NT2/D1 (cell line): Measurements from ENCODE around the genes RPS29 and ATL1.

DNA sequence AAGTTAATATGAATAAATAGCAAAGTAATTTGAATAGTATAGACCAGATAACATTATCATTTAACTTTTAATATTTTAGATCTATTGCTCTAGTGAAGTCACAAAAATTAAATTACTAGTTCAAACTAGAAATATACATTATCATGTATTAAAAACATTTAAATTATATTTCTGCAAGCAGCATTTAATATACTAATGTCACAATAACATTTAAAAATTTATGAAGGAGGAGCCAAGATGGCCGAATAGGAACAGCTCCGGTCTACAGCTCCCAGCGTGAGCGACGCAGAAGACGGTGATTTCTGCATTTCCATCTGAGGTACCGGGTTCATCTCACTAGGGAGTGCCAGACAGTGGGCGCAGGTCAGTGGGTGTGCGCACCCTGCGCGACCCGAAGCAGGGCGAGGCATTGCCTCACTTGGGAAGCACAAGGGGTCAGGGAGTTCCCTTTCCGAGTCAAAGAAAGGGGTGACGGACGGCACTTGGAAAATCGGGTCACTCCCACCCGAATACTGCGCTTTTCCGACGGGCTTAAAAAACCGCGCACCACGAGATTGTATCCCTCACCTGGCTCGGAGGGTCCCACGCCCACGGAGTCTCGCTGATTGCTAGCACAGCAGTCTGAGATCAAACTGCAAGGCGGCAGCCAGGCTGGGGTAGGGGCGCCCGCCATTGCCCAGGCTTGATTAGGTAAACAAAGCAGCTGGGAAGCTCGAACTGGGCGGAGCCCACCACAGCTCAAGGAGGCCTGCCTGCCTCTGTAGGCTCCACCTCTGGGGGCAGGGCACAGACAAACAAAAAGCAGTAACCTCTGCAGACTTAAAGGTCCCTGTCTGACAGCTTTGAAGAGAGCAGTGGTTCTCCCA lies 225.8 kb upstream of the MDGA2 start:
- RRBS, 2 experiments, result no CpG with 5 or more reads among the region's 33 CpGs

DNA sequence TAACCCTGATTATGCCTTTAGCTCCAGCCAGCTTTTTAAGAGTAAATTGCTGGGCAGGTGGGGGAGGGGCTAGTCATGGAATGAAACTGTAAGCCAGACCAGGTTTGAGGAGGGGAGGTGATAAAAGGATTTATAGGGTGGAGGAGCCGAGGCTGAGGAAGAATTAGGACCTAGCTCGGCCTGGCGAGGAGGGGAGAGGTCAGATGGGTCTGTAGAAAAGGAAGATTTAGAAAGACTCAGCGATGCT lies 583.8 kb upstream of the MDGA2 start:
- RRBS, 2 experiments, result no CpG with 5 or more reads among the region's 4 CpGs

DNA sequence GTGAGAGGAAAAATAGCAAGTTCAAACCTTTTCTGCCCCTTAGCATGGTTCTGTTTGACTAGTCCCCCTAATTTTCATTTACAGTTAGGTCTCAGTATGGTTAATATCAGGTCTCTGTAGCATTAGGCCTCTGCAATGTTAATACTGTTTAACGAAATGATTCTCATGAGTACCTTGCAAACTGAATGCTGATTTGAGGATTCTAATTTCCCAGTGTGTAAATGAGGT lies 532.6 kb downstream of the RPS29 start:
- RRBS, 2 experiments, result no CpG with 5 or more reads among the region's 1 CpG

- RRBS, 2 experiments, result no CpG with 5 or more reads among the region's 2 CpGs
These were observed 11.7 kb downstream of the RPS29 start for GRCh38 chr14:49574493-49574794.

GRCh38 chr14:49582574-49583417 lies 3.4 kb downstream of the RPS29 start:
- RRBS, 2 experiments, result no CpG with 5 or more reads among the region's 9 CpGs

DNA sequence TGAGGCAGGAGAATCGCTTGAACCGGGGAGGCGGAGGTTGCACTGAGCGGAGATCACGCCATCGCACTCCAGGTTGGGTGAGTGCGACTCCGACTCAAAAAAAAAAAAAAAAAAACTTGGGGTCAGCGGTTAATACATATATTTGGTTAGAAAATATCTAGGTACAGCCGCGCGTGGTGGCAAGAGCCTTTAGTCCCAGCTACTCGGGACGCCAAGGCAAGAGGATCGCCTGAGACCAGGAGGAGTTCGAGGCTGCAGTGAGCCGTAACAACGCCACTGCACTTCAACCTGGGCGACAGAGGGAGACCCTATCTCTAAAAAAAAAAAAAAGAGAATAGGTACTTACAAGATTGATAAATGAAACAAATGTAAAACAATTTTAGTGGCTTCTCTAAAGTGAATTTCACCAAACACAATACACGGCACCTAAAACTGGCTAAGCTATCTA lies 888 bp downstream of the RPS29 start:
- RRBS, 2 experiments, result no CpG with 5 or more reads among the region's 20 CpGs

DNA sequence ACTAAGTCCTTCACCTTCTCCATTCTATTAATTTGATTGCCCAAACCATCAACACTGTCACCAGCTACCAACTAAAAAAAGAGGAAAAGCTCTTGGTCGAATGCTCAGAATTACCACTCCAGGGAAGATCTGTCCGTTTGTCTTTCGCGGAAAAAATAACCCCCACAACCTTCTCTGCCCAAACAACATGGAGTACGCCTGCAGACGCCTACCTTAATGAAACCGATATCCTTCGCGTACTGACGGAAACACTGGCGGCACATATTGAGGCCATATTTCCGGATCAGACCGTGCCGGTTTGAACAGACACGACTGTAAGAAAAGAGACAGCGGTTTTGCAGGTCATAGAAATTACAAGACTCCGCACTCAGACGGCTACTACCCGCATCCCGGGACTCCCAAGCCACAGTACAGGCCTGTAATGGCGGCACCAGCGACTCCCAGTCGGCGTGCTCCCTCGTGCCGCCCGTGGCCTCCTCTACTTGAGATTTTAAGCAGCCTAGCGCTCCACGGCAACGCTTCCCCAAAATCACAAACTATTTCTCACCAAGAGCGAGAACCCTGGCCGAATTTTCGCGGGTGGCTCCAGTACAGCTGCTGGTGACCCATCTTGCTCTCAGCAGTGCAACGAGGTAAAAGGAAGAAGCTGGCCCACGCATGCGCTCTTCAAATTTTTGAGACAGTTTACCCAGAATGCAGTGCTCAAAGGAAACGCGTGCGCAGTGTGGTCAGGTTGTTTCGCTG lies at the start of gene RPS29:
Gene RPS29 (minus strand): TSS at position 643 of the 744 bp plus-strand sequence.
- RRBS, 2 experiments, result 2% methylated on average over 6 of the region's 41 CpGs

DNA sequence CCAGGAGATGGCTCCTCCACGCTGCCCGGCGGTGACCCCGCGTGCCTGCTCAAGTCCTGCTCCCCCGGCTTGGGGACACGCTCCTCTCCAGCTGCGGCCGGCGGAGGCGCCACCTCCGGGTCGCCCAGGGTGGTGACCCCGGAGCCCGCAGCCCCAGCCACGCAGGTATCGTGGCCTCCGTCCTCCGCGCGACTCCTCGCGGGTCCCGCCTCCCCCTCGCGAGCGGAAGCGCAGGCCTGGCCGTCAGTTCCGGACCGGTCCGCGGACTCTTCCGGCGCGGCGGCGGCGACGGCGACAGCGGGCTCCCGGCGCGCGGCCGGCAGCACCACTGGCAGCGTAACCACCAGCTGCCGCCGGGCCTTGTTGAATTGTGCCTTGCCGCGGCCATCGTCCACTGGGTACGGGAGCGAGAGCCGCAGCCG lies 1.3 kb downstream of the DNAAF2 start:
- RRBS, 2 experiments, result under 1 to 2% methylated on average over 19 to 20 of the region's 57 CpGs

- RRBS, 2 experiments, result no CpG with 5 or more reads among the region's 11 CpGs
These were observed 11.2 kb upstream of the NEMF start for GRCh38 chr14:49863459-49864583.

DNA sequence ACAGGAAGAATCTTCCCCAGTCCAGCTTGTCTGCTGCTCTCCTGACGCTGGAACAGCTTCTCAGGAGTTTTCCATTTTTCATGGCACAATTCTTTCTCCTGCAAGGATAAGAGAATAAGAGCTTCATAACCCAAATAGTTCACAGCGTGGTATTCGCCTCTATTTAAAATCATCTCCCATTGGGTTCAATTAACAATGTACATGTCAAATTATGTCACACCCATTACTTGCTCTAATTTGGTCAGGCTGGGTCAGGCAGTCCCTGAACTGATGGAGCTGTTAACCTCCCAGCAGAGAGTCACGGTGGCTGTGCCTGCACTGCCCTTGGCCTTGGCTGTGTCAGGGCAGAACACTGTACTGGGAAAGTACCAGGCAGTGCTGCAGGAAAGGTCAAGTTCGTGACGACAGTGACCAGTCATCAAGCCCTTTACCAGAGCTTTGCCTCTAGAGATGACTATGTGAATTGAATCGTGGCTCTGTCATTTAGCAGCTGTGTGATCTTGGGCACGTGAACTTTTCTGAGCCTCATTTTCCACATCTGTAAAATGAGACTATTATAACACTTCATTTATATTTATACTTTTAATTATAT lies 100.0 kb downstream of the ARF6 start:
- RRBS, 2 experiments, result no CpG with 5 or more reads among the region's 8 CpGs

DNA sequence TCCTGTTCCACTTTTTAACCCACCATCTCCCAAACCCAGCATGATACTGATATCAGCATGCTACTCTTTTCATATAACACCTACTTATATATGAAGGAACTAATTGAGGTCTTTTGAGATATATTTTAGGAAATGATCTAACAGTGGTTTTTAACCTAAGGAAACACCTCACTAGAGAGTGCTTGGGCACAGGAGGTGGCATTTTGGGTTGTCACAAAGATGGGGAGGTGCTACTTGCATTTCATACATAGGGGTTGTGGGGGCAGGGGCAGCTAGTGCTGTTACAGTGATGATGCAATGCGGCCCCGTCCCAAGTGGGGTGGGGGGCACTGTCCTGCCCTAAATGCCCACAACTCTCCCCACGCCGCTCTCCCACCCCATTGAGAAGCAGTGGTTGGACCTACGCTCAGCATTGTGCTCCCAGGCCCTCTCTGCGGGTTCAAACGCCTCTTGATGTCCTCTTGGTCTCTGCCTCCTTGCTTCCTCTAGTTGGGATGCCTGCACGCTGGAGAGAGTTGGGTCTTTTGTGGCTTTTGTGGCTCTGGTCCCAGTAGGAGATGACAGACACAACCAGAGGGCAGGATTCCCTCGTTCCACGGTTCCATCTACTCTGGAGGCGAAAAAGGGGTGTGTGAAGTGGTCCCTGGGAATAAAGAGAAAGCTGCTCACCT lies 109.6 kb downstream of the ARF6 start:
- RRBS, 2 experiments, result no CpG with 5 or more reads among the region's 11 CpGs

DNA sequence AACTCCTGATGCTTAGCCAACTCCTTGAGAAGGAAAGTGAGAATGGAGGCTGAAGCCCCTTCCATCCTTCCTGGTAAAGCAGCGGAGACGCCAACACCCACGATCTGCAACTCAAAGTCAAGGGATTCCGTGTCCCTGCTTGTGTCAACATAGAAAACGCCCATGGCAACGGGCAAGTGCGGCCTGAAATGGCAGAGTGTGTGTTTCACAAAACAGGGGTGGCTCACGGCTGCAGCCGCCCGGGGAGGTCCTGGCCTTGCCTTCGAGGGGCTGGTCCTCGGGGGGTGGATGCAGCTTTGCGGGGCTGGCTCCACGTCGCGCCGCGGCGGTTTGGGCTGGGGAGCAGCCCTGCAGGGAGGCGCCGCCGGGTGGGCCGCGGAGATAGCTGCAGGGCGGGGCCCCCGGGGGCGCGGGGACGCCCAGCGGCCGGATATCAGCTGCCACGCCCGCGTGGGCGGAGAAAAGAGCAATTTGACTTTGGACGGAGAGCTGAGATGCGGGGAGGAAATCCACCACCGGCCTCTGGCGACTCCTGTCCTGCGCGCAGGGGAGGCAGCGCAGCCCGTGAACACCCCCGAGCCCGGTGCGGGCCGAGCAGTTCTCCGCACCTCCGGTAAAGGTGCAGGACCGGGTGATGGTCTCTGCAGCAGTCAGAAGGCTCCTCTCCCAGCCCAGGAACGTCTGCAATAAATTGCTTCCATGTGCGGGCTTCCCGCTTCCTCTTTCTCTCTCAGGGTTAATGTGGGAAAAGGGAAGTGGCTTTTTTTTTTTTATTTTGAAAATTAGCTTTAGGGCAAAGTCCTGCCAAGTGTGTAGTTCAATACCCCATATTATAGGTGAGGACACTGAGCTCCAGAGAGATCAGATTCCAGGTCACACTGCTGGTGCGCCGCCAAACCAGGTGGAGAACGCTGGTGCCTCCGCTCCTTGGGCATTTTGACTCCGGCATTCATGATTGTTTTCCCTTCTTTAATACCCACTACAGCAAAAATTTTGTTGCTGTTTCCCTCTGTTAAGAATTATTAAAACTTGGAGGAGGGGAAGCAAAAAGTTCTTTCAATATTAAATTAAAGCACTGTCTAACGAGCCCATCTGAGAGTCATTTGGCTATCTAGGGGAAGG lies 110.6 kb downstream of the ARF6 start:
- RRBS, 2 experiments, result 2 to 10% methylated on average over 20 of the region's 59 CpGs

- RRBS, 2 experiments, result no CpG with 5 or more reads among the region's 2 CpGs
These were observed 56.6 kb downstream of the VCPKMT start for GRCh38 chr14:50059754-50060094.

GRCh38 chr14:50099169-50099694 lies 17.1 kb downstream of the VCPKMT start:
- RRBS, 2 experiments, result no CpG with 5 or more reads among the region's 5 CpGs

DNA sequence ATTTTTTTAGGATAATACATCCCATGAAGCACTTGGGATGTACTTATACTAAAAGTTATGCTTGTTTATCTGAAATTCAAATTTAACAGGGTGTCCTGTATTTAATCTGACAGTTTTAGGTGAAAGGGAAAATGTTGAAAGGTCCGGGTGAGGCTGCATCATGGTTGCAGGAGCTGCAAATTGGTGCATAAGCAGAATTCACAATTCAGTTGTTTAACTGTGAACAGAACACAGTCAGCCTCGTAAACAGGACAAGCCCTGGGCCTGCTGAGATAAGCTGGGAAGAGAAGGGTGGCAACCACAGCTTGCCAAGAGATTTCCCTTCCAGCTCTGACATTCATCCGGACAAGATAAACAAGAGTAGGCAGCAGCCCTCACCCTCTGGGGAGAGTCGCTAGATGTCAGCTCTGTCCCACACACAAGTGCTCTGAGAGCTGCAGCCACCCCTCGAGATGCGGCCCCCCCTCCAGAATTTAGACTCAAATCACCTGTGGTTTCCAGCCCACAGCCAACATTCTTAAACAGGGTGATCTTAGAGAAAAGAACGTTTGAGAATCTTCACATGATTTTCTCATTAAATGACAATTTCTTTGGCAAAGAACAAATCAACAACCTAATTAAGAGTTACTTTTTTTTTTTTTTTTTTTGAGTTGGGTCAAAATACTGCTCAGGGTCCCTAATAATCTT lies 30.5 kb downstream of the DMAC2L start:
- RRBS, 2 experiments, result no CpG with 5 or more reads among the region's 7 CpGs

- RRBS, 2 experiments, result no CpG with 5 or more reads among the region's 7 CpGs
These were observed 8.3 kb downstream of the MAP4K5 start for GRCh38 chr14:50523747-50524848.

- RRBS, 2 experiments, result under 1 to 1% methylated on average over 19 of the region's 70 CpGs
These were observed at the start of gene ATL1 for GRCh38 chr14:50559912-50560902. Gene ATL1 (plus strand): TSS chr14:50560145.

DNA sequence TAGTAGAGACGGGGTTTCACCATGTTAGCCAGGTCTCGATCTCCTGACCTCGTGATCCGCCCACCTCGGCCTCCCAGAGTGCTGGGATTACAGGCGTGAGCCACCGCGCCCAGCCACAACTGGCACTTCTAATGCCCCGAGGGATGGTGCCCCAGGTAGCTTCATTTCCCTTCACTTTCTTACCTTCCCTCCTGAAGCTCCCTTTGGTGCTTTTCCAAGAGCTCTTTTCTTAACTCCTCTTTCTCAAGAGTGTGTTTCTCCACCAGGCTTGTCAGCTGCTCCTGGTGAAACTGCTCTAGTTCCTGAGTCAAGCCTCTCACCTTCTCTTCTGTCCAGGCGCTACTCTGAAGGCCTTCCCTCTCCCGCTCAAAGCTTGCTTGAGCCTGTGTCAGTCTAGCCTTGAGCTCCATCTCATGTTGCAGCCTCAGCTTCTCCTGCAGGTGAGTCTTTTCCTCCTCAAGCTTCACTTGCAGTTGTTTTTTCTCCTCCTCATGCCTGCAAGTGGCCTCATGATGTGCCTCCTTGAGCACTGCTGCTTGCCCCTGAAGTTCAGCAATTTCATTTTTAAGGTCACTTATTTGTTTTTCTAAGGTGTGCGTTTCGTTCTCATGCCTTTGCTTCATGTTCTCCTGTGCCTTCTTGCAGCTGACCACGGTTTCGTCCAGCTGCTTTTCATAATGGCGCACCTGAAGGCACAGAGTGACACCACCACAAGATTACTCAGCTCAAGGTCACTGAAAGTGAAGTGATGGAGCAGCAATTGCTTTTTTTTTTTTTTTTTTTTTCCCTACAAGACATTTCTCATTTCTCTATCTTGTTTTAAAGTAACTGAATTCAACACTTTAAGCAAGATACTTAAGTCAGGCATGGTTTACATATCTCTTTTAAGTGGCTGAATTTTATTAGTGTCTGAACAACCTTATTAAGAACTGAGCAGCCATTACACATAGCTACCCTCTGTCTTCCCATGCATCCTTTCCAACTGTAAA lies 71.0 kb downstream of the NIN start:
- RRBS, 2 experiments, result no CpG with 5 or more reads among the region's 16 CpGs

- RRBS, 2 experiments, result no CpG with 5 or more reads among the region's 3 CpGs
These were observed 8.8 kb downstream of the PYGL start for GRCh38 chr14:50935420-50935909.

- RRBS, 2 experiments, result no CpG with 5 or more reads among the region's 3 CpGs
These were observed 17.4 kb upstream of the PYGL start for GRCh38 chr14:50961584-50962214.